Measurements from ENCODE around the gene KY.

- PRO-cap: no peak
Measured at GRCh38 chr3:133588664-133588890, 15.1 kb downstream of the CDV3 start.

DNA sequence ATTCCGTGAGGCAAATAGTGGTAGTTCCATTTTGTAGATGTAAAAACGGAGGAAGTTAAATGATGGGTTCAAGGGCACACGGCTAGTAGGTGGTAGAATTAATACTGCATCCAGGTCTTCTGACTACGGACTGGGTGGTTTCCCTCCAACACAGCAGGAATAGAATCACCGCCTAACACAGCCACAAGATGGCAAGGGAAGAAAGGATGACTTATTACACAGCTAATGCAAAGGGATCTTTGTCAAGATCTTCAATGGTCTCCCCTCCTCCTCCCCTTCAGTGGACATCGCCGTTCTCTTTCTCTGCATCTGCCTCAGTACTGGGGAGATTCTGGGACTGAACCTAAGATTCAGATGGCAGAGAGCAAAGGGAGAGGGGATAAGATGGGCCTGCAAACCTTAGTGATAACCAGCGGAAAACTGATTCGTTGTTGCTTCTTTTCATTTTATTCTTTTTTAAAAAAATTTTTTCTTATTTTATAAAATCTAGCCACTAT lies 592 bp upstream of the TOPBP1 start:
- PRO-cap: no peak

DNA sequence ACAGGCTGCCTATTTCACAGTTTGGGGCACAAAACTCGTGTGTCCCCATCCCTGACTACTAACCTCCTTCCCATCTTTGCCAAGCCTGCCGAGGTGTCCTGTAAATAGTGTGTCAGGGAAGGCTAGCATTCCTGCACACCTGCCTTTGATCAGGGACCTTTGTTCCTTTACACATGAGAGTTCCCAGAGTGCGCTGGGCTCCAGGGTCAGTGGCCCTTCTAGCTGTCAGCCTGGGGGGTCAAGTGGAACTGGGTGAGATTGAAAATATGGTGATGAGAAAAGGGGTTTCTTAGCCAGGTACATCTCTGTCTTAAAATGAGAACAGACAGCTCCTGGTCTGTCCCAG lies 12.9 kb upstream of the TF start:
- PRO-cap: no peak

DNA sequence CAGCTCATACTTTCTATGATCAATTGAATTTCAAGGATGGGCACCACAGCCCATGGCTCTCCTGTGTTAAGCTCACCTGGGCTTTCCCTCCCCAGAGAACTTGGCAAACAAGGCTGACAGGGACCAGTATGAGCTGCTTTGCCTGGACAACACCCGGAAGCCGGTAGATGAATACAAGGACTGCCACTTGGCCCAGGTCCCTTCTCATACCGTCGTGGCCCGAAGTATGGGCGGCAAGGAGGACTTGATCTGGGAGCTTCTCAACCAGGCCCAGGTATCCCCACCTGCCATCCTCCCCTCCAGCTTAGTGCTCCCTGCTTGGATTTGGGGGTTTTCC lies 10.5 kb downstream of the TF start:
- PRO-cap: no peak

- PRO-cap: no peak
Measured at GRCh38 chr3:133757073-133757743, 11.0 kb downstream of the TF start.

GRCh38 chr3:133774697-133775376 lies 28.6 kb downstream of the TF start:
- PRO-cap: no peak

GRCh38 chr3:134069530-134070169 lies 39.9 kb upstream of the SLCO2A1 start:
- PRO-cap: no peak

- PRO-cap: no peak
Measured at GRCh38 chr3:134201174-134201708, 49.4 kb downstream of the RYK start.

GRCh38 chr3:134242705-134242965 lies 8.0 kb downstream of the RYK start:
- PRO-cap: no peak

- PRO-cap: no peak
Measured at GRCh38 chr3:134311099-134311672, 60.5 kb upstream of the RYK start.

DNA sequence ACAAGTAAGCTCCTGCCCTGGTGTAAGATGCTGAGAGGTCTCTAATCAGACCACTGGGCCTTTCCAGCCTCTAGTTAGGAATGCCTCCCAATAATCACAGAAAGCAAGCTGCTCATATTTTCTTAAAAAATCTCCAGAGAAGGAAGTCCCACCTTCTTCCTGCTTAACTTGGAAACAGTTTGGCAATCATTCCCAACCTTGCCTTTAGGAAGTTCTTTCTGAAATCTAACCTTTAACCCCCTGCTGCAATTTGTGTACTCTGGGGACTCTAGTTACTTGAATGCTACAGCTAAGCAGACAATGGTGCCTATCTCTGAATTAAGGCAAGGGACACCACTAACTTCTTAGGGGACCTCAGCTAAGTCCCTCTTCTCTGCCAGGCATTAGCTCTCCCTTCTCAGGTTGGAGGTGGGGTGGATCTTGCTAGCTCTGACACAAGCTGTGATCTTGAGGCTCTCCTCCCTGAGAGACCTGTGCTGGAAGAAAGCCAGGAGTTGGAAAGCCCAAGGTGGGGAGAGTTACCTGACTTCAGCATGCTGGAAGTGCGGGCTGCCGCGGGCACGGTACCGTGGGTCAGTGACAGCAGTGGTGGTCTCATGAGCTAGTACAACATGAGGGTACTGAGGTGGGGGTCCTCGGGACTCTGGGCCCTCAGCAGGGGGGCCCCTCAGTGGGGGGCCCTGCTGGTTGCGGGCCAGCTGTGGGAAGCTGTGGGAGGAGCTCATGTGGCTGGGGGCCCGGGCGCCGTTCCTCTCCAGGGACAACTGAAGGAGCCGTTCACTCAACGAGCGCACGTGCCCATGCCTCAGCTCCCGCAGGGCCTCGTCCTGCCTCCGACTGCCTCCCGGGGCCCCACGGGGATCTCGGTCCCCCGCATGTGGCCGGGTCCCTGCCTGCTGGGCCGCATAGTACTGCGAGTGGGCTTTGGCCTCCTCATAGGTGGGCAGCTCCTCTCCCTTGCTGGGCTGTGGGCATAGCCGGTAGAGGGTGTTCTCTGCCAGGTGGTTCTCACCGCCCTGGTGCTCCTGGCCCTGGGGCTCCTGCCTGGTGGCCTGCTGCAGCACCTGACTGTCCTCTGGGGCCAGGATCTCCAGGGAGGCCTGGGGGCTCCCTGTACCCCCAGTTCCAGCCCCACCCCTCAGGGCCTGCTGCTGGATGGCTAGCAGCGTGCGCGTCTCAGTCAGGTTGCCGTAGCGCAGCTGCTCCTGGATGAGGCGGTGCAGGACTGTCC lies 3.7 kb downstream of the AMOTL2 start:
- PRO-cap: no peak

DNA sequence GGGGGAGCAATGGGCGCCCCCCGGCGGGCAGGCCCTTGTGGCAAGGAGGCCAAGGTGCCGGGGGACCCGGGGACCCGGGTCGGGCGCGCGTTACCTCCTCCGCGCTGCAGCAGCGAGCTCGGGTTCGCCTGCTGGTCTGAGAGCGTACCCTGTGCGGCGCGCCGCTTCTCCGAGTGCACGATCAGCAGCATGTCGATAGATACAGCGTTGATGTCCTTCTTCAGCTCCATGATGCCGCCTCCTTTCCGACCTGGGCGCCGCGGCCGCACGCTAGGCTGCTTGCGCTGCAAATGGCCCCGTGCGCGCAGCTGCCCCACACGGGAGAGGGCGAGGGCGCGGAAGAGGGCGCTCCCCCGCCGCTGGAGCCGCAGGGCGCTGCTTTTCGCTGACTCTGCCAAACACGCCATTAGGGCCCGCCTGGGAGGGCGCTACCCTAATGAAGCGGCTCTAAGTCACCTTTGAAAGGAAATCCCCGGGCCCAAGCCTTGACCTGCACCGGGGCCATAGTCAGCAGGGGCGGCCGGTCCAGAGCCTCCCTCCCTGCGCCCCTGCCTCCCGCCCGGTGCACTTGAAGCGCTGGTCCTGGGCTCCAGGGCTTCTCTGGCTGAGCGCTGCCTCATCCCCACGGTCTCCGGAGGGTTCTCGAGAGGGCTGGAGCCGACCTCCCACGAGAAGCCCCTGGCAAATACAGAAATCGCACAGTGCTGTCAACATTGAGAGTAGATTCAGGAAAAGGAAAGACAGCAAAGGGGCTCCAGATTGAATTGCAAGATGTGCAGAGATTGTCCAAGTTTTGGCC lies at the start of gene KY:
KY (minus strand) TSS at position 292 of the 799 bp plus-strand sequence.
- PRO-cap: no peak

DNA sequence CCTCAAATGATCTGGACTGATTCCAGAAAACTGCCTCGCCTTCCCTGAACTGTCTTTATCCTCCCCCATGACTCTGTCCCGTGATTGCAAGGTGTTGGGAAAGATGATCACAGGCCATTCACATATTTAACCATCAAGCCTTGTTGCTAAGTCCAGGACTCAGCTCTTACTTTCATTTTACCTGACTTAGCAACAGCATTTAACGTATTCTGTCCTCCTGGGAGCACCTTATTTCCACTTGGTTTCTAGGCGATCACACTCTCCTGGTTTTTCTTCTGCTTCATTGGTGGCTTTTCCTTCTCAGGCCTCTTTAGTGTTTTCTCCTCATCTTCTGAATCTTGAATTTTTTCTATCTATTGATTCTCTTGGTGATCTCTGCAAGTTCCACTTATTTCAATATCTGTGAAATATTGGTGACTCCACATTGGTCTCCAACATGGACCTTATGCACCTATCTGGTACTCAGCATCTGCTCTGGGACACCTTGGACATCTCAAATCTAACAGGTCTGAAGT lies 355.4 kb downstream of the EPHB1 start:
- PRO-cap: no peak

DNA sequence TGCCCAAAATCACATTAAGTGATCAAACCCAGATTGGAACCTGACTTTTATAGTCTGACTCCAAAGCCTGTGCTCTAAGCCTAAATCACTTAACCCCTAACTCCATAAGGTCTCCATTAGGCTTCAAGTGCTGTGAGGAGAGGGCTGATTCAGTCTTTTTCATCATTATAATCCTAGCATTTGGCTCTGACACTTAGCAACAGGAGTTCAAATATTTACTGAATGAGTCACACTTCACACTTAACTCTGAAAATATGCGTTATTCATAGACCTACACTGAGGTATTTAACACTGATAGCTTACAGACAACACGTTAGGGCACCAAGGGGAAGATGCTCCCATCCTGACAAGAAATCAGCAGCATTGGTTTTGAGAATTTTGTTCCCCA lies 53.6 kb downstream of the MSL2 start:
- PRO-cap: no peak

DNA sequence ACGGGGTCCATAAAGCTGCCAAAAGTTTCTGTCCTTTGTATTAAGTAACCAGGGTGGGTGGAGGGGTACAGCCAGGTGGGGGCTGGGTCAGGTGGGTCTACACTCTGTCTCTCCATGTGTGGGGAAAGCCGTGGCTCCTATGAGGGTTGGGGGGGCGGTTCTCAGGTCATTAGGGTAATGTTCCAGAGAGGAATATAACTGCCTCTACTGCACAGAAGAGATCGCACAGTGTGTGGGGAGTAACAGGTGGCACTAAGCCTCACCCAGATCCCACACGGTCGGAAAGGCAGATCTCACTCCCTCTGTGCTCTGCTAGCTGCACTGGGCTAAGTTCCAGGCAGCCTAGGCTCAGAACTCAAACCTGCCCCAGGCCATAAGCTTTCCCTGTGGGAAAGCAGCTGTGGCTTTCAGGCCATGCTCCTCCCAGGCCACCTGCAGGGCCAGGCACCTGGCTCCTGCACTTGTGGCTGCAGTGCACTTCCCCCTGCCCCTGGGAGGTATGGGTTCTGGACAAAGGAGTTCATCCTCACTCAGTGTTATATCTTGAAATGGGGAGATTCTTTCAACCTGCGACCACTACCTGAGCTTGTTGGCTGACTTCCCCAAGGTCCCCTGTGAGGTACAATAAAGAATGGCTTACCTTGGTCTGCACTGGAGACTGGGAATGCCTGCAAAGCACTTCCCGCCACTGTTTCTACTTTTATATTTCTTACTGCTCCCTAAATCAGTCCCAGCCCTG lies 27.5 kb downstream of the PCCB start:
- PRO-cap: no peak

- PRO-cap: no peak
Measured at GRCh38 chr3:136527167-136527703, 224.9 kb downstream of the STAG1 start.

GRCh38 chr3:136734714-136735573 lies 17.2 kb downstream of the STAG1 start:
- PRO-cap: no peak

GRCh38 chr3:136751324-136751626 lies 903 bp downstream of the STAG1 start:
- PRO-cap: bidirectional peak, plus-strand start at chr3:136751522, minus-strand start at chr3:136751521

GRCh38 chr3:136818060-136818801 lies 695 bp upstream of the SLC35G2 start:
- PRO-cap: unidirectional peak, plus-strand start at chr3:136818463

- PRO-cap: no peak
Measured at GRCh38 chr3:136852168-136852473, 9.9 kb upstream of the NCK1 start.